Esophagus muscularis mucosa (tissue), 4 donors: ENCODE measurements around the gene ESR2.

DNA sequence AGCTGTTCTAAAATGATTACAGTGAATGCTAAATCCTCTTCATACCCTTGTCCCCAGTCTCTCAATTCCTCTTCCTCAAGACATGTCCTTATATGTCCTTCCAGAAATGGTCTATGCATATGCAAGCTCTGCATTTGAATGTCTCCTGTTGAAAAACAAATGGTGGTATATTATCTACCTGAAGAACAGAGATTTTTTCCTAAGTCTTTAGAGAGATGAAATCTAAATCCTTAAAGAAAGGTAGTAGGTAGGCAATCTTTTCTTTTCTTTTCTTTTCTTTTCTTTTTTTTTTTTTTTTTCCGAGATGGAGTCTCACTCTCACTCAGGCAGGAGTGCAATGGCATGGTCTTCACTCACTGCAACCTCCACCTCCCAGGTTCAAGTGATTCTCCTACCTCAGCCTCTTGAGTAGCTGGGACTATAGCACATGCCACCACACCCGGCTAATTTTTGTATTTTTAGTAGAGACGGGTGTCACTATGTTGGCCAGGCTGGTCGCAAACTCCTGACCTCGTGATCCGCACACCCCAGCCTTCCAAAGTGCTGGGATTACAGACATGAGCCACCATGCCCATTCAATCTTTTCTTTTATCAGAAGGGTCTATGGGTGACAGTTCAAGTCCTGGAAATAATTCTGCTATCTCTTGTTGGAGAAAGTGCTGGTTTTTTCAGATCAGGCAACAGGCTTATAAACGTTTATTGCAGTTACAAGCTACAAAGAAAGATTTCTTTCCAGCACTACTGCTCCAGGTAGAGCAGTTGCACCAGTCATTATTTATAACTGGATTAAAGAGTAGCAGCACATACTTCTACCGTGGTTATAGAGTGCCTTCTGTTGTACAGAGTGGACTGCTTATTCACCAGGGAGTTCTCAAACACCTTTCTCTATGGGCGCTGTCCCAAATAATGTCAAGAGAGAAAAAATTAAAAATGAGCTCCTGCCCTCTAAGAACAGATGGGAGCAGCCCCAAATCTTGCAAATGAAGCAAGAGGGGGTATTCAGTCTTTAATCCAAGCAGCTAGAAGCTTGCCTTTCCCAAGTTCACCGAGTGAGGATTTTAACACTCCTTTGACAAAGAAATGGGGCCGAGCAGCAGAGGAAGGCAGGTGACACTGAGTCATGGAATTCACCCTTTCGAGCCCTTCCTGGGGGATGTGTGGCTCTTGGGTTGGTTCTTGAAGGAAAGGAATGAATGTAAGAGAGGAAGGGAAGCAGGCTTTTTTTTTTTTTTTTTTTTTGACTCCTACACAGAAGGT, 180.8 kb downstream of the PRKCH start:
- PRO-cap, result no peak
- RAMPAGE, long total RNA, 4 experiments, result no peak in any of the 4 experiments

DNA sequence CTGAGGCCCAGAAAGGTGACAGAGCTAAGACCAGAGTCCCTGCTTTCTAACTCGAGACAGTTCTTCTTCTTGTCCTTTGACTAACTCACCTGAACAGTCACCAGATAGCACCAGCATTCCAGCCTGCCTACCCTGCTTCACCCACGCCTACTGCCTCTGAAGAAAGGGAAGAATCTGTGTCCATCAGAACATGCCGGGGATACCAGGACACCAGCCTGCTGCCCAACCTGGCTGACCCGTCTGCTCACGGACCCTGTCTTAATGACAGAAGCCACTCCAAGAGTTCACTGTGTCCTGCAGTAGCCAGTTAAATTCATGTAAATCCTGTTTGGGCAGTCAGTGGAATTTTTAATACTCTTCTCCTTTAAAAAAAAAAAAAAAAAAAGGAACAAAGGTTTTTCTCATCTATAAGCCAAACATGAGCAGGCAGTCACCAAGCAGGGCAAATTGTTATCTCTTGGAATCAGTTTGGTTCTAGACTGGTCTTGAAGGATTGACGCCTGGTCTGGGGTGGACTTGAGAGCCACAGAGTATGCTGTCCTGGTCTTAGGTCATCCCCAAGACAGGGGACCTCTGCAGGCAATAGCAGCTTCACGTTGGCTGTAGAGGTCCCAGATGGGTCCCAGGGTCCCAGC, 181.2 kb upstream of the HIF1A start:
- PRO-cap, result no peak
- RAMPAGE, long total RNA, 4 experiments, result no peak in any of the 4 experiments

DNA sequence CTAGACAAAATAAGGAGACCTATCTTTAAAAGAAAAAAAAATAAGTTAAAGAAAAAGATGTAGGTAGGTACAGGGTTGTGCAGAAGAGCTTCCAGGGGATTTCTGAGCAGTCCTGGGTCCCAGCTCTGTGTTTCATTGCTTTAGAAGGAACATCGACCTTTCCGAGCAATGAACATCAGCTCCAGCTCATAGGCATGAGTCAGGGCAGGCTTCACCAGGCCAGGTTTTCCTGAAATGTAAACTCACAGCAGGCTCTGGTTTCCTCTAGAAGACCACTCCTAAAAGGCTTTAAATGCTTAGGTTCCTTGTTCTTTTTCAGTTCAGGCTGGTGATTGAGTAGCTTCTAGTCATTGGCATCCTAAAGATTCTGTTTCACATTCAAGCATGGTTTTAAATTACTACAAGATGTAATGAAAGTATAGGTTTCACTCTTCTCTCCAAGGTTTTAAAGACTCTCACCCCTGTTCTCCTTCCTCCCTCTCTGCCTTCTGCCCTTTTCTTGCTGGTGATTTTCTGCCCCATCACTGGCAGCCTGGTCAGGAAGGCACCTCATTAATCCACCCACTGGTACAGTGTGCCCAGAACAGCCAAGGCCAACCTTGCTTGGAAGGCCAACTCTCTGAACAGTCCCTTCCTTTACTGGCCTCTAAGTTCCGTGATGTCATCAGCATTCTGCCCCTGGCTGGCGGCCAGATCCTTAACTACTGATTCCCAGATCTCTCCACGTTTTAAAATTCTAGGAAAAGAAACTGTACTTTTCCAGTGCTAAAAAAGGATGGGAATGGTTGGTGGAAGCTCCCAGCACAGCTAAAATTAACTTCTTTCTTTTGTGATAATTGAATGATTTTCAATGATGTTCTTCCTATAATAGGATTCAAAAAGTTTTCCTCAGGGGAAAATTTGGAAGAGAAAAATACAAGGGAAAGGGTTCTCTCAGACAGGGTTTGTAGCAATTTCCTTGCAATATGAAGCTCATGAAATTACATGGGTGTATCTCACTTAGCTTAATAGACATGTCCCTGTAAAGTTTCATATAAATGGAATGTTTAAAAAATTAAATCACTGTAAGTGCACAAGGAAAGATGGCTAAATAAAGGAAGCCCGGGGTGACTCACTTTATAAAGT, 109.4 kb upstream of the HIF1A start:
- PRO-cap, result no peak
- RAMPAGE, long total RNA, 4 experiments, result no peak in any of the 4 experiments

DNA sequence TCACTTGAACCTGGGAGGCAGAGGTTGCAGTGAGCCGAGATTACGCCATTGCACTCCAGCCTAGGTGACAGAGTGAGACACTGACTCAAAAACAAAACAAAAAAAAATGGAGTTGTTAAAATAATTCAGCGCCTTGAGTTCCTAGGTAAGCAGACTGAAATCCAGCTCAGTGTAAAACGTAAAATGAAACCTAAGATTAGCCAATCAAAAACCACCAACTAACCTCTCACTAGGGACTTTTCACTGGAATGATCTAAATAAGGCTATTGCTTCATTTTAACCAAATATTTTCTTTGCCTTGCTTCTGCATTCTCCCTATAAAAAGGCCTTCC, 91.6 kb upstream of the HIF1A start:
- PRO-cap, result no peak
- RAMPAGE, long total RNA, 4 experiments, result no peak in any of the 4 experiments

DNA sequence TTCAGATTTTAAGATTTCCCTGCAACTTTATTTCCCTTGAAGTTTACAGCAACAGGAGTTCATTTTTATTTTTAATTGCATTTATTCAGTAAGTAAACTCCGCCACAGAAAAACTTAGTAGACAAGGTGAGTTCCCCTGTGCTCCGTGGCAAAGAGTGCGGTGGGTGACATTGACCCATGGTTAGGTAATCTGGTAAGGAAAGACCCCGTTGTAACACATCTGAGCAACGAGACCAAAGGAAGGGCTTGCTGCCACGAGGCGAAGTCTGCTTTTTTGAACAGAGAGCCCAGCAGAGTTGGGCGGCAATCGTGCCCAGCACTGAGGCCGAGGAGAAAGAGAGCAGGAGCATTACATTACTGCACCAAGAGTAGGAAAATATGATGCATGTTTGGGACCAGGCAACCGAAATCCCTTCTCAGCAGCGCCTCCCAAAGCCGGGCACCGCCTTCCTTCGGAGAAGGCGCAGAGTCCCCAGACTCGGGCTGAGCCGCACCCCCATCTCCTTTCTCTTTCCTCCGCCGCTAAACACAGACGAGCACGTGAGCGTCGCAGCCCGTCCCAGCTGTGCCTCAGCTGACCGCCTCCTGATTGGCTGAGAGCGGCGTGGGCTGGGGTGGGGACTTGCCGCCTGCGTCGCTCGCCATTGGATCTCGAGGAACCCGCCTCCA, 472 bp upstream of the HIF1A start:
- PRO-cap, result bidirectional peak, plus-strand start outside the sequence, minus-strand start at position 530 of the sequence
- RAMPAGE, long total RNA, 4 experiments, result no peak in any of the 4 experiments

DNA sequence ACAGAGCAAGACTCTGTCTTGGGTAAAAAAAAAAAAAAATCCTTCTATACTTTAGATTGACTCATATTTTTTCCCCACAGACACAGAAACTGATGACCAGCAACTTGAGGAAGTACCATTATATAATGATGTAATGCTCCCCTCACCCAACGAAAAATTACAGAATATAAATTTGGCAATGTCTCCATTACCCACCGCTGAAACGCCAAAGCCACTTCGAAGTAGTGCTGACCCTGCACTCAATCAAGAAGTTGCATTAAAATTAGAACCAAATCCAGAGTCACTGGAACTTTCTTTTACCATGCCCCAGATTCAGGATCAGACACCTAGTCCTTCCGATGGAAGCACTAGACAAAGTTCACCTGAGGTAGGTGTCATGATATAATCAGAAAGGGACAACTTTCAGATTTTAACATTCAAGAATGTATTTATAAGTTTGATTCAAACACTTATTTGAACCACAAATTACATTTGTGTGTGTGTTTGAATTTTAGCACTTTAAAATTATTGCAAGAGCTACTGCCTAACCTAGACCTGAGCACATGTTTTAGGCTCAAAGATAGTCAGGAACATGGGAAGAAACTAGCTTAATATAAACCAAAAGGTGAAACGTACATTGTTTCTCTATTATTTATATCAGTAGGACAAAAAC, 24.1 kb upstream of the SNAPC1 start:
- PRO-cap, result no peak
- RAMPAGE, long total RNA, 4 experiments, result no peak in any of the 4 experiments

- PRO-cap, result bidirectional peak, plus-strand start at chr14:61751223, minus-strand start at chr14:61751037
- RAMPAGE, long total RNA, 4 experiments, result start-site peak on the minus strand in 3 of 4 experiments, at chr14:61751026-61751123 at its widest, 9 to 23 reads per replicate
These were observed 11.1 kb upstream of the SNAPC1 start for GRCh38 chr14:61750875-61751851.

DNA sequence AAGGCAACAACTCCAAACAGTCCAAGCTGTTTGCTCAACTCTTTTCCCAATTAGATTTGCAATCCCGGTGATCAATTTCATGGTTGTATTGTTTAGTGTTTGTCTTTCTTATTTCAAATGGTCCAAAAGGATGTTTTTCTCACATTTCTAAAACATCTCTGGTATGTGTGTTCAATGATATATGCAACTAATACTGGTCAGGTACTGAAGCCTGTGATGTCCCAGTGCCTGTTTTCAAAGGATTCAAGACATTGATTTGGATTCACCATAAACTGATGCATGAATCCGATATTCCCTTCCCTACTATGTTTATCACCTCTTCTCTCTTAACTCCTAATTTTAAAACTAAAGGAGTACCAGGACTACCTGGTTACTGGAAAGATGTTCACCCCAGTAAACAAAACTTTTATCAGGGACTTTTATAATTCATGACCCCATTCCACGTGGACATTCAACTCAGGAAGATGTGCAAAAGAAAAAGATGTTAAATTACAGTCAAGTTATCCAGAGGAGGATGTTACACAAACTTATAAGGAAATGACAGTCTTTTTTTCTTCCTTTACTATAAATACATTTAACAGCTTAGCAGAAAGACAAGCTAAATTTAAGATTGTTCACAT, 56.4 kb upstream of the GPHB5 start:
- PRO-cap, result no peak
- RAMPAGE, long total RNA, 4 experiments, result no peak in any of the 4 experiments

GRCh38 chr14:63384292-63384795, 65.6 kb upstream of the GPHB5 start:
- PRO-cap, result no peak
- RAMPAGE, long total RNA, 4 experiments, result no peak in any of the 4 experiments

GRCh38 chr14:63642480-63642700, 719 bp upstream of the WDR89 start:
- PRO-cap, result no peak
- RAMPAGE, long total RNA, 4 experiments, result no peak in any of the 4 experiments

DNA sequence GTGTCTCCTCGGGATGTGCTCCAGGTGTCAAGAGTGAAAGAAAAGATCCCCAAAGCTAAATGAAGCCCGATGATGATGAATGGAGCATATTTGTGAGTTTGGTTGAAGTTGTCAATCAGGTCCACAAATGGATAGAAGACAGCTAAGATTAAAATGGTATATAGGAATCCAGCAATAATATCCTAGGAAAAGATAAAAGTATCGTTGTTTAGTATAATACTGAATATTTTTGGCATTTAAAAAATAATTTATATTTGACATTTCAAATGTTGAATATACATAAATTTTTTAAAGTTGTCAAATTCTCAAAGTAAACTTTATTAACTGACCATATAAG, 41.4 kb downstream of the SGPP1 start:
- PRO-cap, result no peak
- RAMPAGE, long total RNA, 4 experiments, result no peak in any of the 4 experiments

DNA sequence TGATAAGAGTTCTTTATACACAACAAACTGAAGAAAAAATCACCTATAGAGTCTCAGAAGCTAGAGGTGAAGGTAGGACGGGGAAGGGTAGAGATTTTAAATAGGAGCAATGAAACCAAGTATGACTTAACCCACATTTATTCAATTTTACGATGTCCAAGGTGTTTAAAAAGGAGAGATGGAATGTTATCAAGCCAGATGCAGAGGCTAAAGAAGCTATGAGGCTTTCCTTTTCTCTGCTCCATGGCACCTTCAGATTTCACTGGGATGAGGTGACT, 25.9 kb downstream of the SGPP1 start:
- PRO-cap, result no peak
- RAMPAGE, long total RNA, 4 experiments, result no peak in any of the 4 experiments

GRCh38 chr14:63726494-63726905, 1.4 kb downstream of the SGPP1 start:
- PRO-cap, result no peak
- RAMPAGE, long total RNA, 4 experiments, result no peak in any of the 4 experiments

- PRO-cap, result no peak
- RAMPAGE, long total RNA, 4 experiments, result no peak in any of the 4 experiments
These were observed 195.6 kb downstream of the ESR2 start for GRCh38 chr14:64098595-64098854.

GRCh38 chr14:64193699-64194176, 100.4 kb downstream of the ESR2 start:
- PRO-cap, result no peak
- RAMPAGE, long total RNA, 4 experiments, result no peak in any of the 4 experiments

DNA sequence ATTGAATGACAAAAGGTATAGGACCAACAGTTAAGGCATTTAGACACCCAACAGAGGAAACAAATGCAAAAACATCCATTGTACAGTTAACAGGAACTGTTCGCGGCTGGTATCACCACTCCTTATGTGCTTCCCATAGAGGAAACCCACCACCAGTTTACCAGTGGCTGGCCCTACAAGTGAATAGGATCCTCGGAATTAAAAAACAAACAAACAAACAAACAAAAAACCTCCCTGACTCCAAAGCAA, 65.7 kb downstream of the ESR2 start:
- PRO-cap, result no peak
- RAMPAGE, long total RNA, 4 experiments, result no peak in any of the 4 experiments

DNA sequence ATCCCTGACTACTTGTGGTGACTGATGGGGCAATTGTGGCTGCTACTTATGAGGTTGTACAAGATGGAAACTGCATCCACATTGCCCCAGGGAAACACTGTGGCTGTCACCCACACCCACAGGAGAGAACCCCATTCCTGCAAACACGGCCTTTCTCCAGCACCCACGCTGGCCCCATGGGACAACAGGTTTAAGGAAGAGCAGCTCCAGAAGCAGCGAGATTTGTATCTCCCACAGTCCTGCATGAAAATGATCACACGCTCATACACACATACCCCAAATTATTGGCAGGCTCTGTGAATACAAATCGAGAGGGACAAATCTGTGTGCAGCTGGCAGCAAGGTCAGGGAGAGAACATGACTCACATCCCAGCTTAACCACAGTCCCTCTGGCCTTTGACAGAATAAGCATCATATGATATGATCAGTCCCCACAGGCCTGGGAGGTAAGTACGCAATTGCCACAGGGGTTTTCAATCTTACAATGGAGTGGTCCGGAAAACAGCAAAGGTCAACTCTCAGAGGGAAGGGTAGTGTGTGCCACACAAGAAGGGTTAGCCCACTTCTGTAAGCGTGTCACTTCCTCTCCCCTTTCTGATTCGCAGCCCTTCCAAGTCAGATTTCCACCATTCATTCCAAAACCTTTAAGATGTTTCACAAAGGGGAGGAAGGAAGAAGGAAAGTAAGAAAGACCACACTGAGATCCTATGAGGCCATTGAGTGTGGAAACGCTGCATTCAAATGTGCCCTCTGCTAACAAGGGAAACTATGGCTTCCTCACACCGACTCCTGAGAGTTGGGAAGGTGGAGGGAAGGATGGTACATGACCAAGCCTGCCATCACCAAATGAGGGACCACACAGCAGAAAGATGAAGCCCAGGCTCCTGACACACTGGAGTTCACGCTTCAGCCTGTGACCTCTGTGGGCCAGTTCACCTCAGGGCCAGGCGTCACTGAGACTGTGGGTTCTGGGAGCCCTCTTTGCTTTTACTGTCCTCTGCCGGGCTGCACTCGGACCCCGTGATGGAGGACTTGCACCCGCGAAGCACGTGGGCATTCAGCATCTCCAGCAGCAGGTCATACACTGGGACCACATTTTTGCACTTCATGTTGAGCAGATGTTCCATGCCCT, 61.6 kb downstream of the ESR2 start:
- PRO-cap, result no peak
- RAMPAGE, long total RNA, 4 experiments, result no peak in any of the 4 experiments

DNA sequence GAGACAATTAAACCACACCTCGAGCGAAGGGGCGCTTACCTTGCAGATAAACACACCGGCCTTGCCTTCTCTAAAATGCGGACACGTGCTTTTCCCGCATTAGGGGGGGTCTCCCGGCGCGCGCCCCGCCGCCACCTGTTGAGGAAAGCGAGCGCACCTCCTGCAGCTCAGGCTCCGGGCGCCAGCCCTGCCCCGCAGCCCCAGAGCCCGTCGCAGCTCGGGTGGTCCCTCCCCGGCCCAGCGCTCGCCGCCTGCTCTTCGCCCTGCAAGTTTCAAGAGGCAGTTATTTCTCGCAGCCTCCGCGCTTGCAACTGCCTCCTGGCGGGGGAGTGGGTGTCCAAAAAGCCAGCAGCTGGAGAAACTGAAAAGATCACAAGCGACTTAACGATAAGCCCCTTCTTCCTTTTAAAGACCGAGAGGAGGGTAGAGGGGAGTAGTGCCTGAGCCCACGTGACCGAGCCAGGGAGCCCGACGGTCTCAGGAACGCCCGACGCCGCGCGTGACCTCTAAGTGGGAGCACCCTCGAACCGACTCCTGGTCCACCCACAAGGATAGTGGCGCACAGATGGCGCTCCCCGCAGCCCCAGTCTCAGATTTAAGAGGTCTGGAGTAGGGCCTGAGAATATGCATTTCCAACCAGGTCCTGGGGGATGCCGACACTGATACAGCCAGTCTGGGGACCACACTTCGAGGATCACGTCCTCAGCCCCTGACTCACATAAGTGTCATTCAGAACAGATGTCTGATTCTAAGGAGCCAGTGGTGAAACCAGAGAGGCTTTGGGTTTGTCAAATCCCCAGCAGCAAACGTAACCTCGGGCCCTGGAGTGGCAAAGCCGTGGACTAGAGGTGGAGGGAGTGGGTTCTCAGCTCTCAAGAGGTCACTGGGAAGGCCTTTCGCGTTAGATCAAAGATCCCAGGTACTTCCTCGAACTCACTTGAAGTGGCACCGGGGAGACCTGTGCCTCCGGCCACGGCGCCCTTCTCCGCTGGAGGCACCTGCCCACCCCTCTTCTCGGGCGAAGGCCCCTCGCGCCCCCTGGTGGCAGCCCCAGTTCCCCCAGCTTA, at the start of gene ESR2:
Gene ESR2 (minus strand): TSS at position 378 of the 1,067 bp plus-strand sequence.
- PRO-cap, result no peak
- RAMPAGE, long total RNA, 4 experiments, result no peak in any of the 4 experiments

- PRO-cap, result no peak
- RAMPAGE, long total RNA, 4 experiments, result no peak in any of the 4 experiments
These were observed 3.8 kb downstream of the MTHFD1 start for GRCh38 chr14:64391843-64392522.

DNA sequence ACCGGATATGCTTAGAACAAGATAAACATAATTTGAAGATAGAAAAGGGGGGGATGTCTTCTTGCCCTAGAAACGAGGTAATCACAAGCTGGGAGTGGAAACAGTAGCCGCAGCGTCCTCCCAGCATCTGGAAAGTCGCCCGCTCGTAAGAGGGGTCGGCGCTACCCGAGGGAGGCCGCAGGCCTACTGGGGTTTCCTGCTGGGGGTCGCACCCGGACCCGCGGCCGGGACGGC, 579 bp downstream of the ZBTB25 start:
- PRO-cap, result no peak
- RAMPAGE, long total RNA, 4 experiments, result no peak in any of the 4 experiments